Foreskin keratinocyte (primary cell): ENCODE measurements around the gene GALNT8.

DNA sequence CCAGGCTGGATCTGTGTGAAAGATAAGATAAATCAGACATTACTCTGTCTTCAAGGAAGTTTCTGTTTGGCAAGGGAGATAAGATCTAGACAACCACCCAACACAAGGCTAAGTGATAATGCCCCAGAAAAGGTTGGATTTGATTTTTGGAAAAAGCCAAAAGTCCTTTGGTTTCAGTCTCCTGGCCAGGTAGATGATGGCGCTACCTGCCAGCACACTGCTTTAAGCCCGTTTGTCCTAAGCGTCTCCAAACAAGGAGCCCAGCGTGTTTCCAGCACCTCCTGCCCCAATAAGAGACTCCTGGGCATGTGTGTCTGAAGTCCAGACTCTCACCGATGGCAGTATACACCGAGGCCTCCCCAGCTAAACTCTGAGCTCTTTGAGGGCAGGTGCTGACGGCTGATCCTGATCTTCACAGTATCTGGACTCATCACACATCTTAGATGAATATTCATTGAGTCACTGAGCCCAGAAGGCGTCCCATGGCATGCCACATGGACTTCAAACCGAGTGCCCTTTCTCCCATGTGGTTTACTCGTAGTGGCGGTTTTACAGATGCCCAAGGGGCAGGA, 896 bp upstream of the TEAD4 start:
- RAMPAGE, total RNA: no peak

DNA sequence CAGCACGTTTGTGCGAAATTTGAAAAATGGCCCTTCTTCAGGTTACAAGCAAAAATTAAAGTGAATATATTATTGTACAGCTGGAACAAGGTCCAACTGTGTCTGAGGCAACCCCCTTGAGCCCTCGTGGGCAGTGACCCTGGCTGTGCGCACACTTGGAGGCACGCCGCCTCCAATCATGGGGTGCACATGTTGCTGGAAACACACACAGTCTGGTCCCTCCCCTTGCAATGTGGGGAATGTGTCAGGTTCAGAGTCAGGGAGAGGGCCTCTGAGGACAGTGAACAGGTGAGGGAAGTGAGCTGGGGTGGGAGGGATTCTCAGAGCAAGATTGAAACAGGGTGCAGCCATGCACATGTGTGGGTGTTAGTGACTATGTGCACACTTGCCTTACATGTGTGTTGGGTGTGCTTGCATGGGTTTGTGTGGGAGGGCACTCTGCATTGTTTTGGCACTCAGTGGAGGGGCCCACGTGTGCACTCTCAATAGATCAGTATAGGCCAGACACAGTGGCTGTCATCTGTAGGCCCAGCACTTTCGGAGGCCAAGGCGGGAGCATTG, 9.6 kb downstream of the TSPAN9 start:
- RAMPAGE, total RNA: no peak

DNA sequence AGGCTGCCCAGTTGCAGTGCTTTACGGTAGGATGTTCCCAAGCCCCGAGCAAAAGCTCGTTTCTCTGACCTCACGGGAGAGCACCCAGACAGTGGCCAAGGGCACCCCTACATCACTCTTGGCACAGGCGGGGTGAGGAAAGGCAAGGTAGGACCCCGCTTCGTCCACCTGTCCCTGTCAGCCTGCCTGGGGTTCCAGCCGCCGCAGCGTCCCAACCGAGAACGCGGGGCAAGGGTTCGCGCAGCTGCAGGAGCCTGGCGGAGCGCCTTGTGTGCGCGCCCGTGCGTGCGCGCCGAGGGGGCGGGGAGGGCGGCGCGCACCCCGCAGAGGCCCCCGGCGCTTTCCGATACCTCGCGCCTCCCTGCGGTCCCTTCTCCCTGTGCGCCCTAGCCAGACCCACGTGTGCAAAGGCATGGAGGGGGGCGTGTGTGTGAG, 122.3 kb downstream of the TSPAN9 start:
- RAMPAGE, total RNA: no peak

DNA sequence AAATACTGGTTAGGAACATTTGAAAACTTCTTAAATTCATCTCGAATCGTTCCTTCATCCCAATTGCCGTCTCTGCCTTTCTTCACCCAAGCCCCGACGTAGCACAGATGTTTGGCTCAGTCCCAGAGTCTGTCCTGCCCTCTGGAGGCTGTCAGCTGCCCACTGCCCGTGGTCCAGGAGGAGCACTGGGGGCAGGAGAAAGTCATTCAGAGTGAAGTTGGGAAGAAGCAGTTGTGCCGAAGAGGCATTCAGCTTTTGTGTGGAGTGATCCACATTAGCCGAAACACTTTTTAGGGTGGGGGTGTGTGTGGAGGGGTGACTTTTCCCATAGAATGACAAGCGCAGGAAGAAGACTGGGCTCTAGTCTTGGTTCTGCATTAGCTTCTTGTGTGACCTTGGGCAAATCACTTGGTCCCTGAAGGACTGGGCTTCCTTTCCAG, 125.0 kb downstream of the TSPAN9 start:
- RAMPAGE, total RNA: no peak

GRCh38 chr12:3213658-3213903, 136.4 kb downstream of the TSPAN9 start:
- RAMPAGE, total RNA: no peak

DNA sequence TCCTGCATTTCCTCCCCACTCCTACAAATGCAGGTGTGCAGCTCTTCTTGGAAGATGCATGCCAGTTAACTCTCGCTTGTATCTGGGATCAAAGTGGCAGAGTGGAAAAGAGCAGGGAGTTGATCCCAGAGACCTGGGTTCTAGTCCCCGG, 136.6 kb downstream of the TSPAN9 start:
- RAMPAGE, total RNA: no peak

- RAMPAGE, total RNA: no peak
Measured at GRCh38 chr12:3218860-3219536, 141.8 kb downstream of the TSPAN9 start.

DNA sequence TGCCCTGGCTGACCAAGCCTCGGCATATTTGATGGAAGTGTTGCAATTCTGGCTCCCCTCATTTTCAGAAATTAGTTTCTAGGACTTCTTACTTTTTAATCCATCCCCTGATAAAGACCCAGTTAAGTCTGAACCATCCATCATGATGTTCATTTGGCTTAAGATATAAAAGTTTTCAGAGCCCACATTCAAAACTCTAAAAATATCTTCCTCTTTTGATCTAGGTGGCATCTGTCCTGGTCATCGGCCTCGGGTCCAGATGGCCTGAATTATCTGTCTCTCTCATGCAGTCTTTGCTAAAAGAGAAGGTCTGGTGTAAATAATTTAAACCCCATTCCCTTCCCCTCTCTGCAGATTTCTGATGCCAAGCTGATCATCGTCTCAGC, 173.2 kb upstream of the PRMT8 start:
- RAMPAGE, total RNA: no peak

GRCh38 chr12:3366014-3366553, 124.9 kb upstream of the PRMT8 start:
- RAMPAGE, total RNA: no peak

GRCh38 chr12:3415885-3416117, 75.2 kb upstream of the PRMT8 start:
- RAMPAGE, total RNA: no peak

DNA sequence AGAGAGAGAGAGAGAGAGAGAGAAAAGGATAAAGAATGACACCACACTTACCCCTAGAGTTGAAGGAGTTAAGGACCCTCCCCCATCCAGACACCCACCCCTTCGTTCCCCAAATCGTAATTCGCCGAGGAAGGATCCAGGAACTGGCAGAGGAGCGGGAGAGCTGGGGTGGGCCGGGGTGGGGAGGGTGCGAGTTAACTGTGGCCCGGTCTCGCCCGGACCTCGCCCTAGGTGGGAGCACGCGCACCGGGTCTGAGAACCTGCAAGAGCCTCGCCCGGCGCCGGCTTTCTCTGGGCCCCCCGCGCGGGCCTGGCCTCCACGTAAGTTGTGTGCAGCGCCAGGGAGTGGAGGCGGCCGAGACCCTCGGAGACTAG, 318 bp upstream of the PRMT8 start:
- RAMPAGE, total RNA: no peak

DNA sequence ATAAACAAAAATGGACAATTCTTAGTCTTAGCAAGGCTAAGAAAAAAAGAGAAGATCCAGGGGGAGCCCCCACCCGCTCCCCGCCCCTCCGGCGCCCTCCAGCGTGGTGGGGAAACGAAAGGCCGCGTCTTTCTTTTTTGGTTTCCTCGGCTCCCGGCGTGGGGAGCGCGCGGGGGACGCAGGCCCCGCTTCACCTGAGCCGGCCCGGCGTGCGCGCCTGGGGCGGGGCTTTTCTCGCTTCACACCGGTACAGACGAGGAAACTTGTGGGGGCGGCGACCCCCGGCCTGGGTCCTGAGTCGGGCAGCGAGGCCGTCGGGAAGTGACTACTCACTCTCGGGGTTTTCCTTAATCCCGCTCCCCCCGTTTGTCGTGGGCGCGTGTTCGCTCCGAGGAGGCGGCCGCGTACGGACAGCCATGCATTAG, 34.5 kb downstream of the PARP11 start:
- RAMPAGE, total RNA: no peak

- RAMPAGE, total RNA: no peak
Measured at GRCh38 chr12:3868910-3869646, 4.1 kb downstream of the PARP11 start.

DNA sequence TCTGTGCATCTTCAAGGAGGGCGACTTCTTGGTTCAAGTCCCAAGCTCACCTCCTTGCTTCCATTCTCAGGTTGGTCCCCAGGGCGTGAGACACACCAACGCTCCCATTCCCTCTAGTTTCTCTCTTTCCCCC, 109.4 kb upstream of the CCND2 start:
- RAMPAGE, total RNA: no peak

- RAMPAGE, total RNA: no peak
Measured at GRCh38 chr12:4164450-4165406, 108.8 kb upstream of the CCND2 start.

DNA sequence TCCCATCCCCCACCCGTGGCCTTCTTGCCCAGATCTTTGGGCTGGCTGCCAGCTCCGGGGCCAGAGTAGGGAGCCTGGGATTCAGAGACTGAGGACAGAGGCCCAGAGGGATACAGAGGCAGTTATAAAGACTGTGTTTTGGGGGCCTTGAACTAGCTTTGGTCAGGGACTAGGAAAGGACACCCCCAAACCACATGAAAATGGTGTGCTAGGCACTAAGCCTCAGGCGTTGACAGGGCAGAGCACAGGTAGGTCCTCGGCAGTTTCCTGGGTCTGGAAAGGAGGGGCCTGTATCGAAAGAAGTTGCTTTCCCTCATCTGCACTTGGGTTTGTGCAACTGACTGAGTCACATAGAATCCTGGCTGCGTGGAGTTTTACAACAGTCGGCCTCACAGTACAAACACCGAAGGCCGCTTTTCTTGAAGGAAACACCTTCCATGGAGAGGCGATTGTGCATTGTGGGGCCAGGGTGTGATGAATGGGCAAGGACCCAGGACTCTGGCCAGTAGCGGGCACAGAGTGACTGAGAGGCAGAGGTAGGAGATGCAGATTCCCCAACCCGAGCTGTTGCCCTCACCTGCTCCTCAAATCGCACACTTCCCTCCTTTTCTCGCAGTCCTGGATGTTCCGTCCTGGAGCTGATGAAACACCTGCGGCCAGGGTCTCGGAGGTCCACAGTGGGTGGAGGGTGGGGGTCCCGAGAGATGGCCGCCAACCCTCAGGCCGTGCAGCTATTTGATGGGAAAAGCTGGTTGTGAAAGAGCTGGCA, 7.6 kb downstream of the CCND2 start:
- RAMPAGE, total RNA: no peak

DNA sequence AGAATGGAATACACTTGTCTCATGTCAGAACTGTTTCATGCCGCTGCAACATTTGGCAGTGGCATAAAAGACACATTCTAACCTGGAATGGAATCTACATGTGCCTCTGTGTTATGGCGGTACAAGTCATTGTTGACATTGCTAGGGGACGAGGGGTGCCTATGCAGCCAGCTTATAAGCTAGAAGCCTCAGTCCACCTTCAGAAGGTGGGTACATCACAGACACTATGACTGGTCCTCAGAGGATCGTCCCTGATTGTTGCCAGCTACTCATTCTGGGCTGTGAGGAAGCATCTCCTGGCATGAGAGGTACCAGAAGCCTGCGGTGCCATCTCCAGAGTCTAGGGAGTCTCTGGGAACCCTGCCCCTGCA, 15.6 kb upstream of the TIGAR start:
- RAMPAGE, total RNA: no peak

- RAMPAGE, total RNA: no peak
Measured at GRCh38 chr12:4720359-4721027, at the start of gene GALNT8. Gene GALNT8, plus strand, starts transcription at chr12:4720400.

DNA sequence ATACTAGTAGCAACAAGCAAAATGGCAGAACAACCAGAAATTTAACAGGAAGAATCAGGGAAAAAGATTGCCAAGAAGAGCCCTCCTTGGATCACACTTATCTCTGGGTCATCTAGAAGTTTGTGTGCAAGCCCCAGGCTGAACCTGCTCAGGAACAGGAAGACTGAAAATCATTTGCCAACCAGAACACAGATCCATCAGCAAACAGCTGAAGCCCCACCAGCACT, 15.7 kb downstream of the GALNT8 start:
- RAMPAGE, total RNA: no peak

DNA sequence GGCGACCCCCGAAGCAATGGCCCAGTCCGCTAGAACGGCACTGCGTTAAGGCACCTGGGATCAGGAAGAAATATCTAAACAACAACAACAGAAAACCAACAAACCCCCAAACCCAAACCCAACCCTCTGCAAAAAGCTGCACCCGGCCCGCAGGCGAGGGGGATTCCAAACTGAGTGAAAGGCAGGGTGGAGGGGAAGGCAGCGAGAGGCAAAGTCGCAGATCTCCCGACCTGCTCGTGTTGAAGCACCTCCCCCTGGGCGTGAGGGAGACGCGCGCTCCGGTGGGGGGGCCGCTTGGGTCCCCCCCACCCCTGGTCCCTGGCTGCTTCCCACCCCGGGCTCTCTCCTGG, 1.3 kb downstream of the KCNA1 start:
- RAMPAGE, total RNA: no peak